Parietal lobe (tissue), 2 donors: ENCODE data around the genes SCARB2 and CNOT6L.

GRCh38 chr4:76213407-76214387 is at the start of gene SCARB2:
Gene SCARB2, minus strand, starts transcription at chr4:76213824.
- RAMPAGE, long total RNA = no peak

- RAMPAGE, long total RNA = no peak
Measured at GRCh38 chr4:76214388-76214734, 737 bp upstream of the SCARB2 start.

GRCh38 chr4:76308459-76309040 is 2.0 kb downstream of the STBD1 start:
- RAMPAGE, long total RNA = no peak

DNA sequence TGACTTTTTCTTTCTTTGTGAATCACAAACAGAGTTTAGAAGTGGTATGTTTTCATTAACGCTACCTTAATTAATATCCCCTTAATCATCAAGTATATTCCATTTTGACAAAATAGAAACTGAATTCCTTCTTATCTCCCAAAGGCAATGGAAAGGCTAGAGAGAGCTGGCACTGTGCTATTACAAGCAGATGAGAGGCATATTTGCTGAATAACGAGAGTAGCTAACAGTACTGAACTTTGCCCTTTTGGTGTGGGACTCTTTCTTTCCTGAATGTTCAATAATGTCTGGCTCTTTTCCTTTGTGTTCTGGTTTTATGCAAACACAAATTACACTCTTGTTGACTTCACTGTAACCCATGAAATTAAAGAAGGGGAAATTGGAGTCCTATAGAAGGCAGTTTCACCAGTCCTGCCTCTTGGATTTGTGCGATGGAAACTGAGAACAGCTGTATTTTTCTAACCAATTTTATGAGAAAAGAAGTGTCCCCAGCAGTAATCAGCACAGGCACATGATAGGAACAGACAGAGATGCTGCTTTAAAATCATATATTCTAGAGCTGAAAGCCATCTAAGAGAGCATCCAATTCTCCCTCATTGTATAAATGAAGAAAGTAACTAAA is 63.6 kb downstream of the SHROOM3 start:
- RAMPAGE, long total RNA = no peak

DNA sequence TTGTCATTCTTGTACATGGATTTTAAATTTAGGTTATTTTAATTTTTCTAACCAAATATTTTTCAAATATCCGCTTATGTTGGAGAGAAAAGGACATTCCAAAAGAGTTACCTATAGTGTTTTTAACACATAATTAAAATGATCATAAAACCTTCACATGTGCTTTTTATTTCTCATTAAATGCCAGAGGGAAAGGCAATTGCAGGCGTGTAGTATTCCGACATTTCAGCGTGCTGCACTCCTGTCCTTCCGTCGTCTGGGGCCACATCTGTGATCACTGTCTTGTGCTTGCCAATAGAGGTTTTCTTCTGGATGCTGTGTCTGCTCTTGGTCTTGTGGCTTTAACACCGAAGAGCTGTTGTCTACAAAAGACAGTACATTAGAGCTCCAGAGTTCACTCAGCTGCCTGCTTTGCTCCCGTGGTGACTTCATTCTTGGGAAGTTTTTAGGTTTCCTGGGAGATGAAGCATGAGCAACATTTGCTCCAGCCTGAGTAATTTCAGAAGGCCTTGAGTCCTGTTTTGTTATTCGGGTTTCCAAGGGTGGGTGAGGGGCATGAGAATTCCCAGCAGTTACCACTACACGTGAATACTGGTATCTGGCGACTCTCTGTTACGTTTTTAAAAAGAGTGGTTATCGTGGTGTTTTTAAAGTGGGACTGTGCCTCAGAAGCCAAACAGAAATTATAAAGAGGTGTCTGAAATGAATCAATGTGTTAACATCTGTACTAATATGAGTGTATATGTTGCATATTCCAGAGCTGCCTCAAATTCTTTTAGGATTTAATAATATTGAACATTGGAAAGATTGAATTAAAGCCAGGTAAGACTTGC is 189.2 kb downstream of the SHROOM3 start:
- RAMPAGE, long total RNA = no peak

DNA sequence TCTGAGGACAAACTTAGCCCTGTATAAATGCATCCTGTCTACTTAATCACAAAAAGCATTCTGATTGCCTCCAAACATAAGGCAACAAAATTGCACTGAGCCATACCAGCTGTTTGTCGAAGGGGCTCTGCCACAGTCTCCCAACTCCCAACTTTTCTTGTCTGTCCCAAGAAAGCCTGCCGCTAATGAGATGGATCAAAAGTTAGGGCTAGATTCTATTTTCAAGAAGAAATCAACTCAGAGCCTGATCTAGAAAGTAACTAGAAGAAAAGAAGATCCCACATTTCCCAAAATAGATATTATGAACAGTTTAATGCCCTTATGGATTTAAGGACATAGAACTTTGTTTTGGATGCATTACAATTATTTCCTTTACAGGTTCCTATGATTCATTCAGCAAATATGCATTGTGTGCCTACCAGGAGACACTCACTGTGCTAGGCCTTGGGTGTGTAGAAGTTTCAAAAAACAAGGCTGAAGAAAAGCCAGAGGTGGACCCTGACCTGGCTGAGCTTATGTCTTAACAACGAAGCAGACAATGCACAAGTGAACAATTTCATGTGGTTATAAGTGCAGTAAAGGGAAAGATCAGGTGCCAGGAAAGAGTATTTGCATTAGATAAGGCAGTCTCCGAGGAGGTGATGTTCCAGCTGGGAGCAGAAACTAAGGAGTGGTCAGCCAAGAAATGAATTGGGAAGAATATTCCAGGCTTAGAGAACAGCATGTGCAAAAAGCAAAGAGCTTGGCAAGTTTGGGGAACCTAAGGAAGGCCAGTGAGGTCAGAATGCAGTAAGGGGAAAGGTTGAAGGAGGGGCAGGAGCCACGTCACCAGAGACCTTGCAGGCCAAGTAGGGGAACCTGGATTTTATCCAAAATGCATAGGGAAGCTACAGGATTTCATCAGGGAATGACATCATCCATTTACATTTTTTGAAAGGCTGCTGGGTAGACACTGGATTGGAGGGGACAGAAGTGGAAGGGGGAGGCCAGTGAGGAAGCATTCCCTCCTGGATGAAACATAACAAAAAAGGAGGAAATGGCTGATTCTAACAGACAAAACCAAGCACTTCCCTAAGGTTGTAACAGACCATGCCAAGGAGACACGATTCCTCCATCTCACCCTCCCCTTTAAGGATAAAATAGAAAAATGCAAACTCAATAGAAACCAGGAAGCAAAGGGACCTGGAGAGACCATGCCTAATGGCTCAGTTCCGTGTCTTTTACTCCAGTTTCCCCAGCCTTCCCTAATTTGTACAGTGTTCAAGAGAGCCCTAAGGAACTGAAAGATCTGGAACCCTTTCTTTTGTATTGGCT is 193.7 kb downstream of the SOWAHB start:
- RAMPAGE, long total RNA = no peak

DNA sequence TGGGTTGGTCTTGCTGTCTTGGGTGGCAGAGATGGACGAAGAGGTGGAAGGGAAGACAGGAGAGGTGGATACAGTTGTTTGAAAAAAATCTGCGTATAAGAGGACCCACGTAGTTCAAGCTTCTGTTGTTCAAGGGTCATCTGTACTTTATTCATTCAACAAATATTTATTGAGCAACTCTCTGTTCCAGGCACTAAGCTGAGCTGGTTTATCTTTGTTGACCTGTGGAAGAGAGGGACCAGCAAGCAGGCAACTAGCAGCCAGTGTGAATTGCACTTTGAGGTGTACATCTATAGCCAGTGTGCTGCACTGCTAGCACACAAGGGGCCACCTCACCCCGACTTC is 191.4 kb downstream of the SOWAHB start:
- RAMPAGE, long total RNA = no peak

GRCh38 chr4:76909373-76909574 is 11.3 kb upstream of the SOWAHB start:
- RAMPAGE, long total RNA = no peak

DNA sequence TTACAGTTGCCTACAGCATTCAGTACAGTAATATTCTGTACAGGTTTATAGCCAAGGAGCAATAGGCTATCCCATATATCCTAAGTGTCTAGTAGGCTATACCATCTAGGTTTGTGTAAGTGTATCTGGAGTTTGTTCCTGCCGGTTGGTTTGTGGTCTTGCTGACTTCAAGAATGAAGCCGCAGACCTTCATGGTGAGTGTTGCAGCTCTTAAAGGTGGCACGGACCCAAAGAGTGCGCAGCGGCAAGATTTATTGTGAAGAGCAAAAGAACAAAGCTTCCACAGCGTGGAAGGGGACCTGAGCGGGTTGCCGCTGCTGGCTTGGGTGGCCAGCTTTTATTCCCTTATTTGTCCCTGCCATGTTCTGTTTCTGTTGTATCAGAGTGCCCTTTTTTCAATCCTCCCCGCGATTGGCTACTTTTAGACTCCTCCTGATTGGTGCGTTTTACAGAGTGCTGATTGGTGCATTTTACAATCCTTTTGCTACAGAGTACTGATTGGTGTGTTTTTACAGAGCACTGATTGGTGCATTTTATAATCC is 40.3 kb downstream of the SEPTIN11 start:
- RAMPAGE, long total RNA = no peak

DNA sequence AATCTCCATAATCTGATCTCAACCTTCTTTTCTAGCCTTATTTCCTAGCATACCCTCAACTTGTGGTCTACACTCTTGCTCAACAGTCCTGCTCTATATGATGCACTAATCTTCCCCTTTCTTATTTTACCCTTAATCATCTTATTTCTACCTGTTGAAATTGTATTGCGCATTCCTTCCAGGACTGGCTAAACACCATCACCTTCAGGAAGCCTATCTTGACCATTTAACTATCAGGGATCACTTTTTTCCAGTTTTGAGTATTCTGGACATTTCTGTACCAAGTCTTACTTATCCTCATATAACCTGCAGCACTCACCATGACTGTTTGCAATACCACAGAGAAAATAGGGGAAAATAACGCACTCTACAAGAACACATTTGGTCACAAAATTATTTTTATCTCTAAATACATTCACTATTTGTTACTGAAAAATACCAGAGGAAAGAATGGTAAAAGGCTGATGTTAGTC is 25.7 kb downstream of the CCNI start:
- RAMPAGE, long total RNA = no peak

DNA sequence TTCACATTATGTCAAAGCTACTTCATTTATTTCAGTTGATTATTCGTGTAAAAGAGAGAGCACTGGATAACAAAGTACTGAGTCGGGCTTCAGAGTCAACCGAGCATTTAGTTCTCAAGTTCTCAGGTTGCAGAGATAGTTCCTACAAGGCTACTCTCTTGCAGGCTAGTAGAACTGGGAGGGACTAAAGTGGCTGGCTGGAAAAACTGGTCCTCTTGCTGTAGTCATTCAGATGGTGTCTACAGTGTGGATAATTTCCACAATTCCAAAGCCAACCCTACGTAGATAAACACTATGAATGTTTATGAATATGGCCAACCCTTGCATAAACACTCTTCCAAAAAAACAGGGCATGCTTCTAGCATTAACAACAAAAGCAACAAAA is 4.6 kb upstream of the CCNG2 start:
- RAMPAGE, long total RNA = no peak

DNA sequence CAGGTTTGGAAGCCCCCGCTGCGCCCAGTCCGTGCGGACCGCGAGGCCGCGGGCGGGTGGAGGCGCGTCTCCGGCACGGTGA is 263 bp downstream of the CCNG2 start:
- RAMPAGE, long total RNA = no peak

DNA sequence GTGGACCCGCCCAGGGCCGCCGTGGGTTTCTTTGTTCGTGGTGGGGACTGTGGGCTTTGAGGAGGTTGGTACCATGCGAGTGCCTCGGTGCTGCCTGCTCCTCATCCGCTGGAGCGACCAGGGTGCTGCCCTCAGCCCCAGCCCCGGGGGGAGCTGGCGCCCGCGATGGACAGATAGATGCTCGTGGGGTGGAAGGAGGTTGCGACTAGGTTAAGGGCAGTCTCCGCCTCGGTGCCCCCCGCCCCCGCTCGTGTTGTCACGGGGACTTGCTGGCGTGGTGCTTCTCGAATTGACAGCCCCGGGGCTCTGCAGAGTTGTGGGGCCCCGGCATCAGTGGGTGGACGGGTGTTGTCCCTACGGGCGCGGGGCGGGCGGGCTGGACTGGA is 497 bp downstream of the CCNG2 start:
- RAMPAGE, long total RNA = no peak

DNA sequence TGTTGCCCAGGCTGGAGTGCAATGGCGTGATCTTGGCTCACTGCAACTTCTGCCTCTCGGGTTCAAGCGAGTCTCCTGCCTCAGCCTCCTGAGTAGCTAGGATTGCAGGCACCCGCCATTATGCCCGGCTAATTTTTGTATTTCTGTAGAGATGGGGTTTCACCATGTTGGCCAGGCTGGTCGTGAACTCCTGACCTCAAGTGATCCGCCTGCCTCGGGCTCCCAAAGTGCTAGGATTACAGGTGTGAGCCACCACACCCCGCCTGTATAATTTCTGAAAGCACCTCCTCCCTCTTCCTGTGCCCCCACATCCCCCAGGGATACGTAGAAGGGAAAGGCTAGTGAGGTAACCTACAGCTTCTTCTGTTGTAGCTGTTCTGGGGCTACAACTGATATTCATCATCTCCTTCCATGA is 102.6 kb downstream of the CXCL13 start:
- RAMPAGE, long total RNA = no peak

- RAMPAGE, long total RNA = no peak
Measured at GRCh38 chr4:77757518-77757968, 61.6 kb downstream of the CNOT6L start.

- RAMPAGE, long total RNA = no peak
Measured at GRCh38 chr4:77801761-77802198, 17.4 kb downstream of the CNOT6L start.

DNA sequence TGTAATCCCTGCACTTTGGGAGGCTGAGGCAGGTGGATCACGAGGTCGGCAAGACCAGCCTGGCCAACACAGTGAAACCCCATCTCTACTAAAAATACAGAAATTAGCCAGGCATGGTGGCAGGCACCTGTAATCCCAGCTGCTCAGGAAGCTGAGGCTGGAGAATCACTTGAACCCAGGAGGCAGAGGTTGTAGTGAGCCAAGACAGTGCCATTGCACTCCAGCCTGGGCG is 7.1 kb downstream of the CNOT6L start:
- RAMPAGE, long total RNA = no peak

DNA sequence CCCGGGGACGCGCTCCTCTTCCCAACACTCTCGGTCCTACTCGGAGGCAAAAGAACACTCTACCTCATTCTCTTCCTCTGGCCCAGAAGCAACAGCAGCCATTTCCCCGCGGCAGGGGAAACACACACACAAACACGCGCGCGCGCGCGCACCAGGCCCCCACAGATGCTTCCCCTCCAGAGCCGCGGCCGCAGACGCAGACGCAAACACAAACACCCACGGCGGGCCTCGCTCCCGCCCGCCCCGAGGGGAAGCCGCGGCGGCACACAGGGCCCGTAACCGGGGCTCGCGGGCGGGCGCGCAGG is at the start of gene CNOT6L:
CNOT6L (minus strand) TSS at position 128 of the 305 bp plus-strand sequence.
- RAMPAGE, long total RNA = no peak

DNA sequence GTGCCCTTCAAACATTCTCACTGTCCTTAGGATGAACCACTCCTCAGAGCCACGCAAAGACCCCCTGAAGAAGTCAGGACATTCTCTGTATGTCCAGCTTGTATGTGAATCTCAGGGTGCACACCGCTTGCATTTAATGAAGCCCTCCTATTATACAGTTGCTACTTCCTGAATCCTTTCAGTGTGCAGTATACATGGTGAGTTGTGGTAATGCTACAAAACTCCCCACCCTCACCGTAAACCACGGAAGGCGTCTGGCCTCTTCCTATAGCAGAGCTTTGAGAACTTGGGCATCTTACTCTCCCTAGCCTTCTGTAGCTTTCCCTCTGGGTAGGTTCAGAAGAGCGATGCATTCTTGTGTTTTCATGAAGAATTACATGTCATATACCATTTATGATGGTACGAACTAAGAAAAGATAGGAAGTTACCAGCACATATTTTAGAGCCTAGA is 9.5 kb upstream of the MRPL1 start:
- RAMPAGE, long total RNA = no peak

GRCh38 chr4:78455071-78455383 is 96.5 kb upstream of the ANXA3 start:
- RAMPAGE, long total RNA = no peak